Endometrial microvascular endothelial cells (primary cell): ENCODE measurements around a stretch of chr21.

DNA sequence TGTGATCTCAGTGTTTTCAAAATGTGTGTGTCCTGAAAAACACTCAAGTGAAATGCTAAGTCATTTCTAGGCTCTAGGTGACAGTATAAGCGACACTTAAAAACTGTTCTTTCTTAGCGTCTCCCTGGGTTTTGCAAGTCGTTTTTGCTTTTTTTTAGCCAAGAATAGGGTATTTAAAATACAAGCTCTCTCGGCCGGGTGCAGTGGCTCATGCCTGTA, 5394.2 kb upstream of the TPTE start:
- RAMPAGE, long total RNA = no peak

GRCh38 chr21:5154378-5155218, 5366.8 kb upstream of the TPTE start:
- RAMPAGE, long total RNA = no peak

GRCh38 chr21:7613652-7614016, 2907.7 kb upstream of the TPTE start:
- RAMPAGE, long total RNA = no peak

DNA sequence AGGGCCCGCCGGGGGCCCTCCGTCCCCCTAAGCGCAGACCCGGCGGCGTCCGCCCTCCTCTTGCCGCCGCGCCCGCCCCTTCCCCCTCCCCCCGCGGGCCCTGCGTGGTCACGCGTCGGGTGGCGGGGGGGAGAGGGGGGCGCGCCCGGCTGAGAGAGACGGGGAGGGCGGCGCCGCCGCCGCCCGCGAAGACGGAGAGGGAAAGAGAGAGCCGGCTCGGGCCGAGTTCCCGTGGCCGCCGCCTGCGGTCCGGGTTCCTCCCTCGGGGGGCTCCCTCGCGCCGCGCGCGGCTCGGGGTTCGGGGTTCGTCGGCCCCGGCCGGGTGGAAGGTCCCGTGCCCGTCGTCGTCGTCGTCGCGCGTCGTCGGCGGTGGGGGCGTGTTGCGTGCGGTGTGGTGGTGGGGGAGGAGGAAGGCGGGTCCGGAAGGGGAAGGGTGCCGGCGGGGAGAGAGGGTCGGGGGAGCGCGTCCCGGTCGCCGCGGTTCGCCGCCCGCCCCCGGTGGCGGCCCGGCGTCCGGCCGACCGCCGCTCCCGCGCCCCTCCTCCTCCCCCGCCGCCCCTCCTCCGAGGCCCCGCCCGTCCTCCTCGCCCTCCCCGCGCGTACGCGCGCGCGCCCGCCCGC, 2308.5 kb upstream of the TPTE start:
- RAMPAGE, long total RNA = no peak

- RAMPAGE, long total RNA = no peak
Observed at GRCh38 chr21:14166428-14167312, 44.1 kb downstream of the LIPI start.

GRCh38 chr21:14480631-14480903, 65.5 kb downstream of the SAMSN1 start:
- RAMPAGE, long total RNA = no peak

DNA sequence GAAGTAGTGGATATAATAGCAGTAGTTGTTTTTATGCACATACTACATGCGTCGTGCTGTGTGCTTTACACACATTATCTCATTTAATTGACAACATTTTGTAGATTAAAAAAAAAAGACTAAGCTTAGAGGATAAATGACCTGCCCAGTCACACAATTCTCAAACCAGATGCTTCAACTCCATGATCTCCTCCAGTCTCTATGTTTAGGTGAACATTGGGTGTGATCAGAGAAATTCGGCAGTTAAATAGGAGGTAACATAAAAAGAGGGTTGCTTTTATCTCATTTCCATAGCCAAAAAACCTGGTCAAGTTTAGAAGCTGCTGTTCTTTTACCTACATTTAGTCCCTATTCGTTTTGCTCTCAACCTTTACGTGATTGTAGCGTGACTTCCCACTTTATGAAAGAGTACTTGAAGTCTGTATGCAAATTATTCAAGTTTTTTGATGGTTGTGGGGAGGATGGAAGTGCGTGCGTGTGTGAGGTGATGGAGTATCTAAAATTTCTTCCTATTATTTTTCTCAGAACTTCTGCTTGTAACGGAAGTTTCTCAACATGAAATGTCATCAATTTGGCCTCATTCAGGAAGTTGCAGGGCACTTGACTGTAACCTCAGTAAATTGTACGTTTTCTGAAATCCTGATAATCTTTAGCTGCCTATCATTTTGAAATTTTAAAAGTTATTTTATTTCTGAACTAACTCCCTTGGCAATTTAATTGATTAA, 64.1 kb downstream of the SAMSN1 start:
- RAMPAGE, long total RNA = no peak

DNA sequence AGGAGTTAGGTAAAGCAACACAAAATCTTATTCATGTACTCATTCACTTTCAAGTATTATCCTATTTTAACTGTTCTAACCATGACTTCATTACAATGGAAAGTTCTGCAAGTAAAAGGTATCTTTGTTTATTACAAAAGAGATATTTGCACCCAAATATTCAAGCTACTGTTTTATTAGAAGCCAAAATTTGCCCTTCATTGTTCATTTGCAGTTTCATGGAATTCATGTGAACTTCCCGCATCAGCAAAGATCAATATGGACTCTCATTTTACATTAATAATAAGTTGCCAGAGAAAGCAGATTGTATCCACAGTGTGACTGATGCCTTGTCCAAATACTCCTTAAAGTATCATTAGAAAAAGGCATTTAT, 60.0 kb downstream of the SAMSN1 start:
- RAMPAGE, long total RNA = no peak

DNA sequence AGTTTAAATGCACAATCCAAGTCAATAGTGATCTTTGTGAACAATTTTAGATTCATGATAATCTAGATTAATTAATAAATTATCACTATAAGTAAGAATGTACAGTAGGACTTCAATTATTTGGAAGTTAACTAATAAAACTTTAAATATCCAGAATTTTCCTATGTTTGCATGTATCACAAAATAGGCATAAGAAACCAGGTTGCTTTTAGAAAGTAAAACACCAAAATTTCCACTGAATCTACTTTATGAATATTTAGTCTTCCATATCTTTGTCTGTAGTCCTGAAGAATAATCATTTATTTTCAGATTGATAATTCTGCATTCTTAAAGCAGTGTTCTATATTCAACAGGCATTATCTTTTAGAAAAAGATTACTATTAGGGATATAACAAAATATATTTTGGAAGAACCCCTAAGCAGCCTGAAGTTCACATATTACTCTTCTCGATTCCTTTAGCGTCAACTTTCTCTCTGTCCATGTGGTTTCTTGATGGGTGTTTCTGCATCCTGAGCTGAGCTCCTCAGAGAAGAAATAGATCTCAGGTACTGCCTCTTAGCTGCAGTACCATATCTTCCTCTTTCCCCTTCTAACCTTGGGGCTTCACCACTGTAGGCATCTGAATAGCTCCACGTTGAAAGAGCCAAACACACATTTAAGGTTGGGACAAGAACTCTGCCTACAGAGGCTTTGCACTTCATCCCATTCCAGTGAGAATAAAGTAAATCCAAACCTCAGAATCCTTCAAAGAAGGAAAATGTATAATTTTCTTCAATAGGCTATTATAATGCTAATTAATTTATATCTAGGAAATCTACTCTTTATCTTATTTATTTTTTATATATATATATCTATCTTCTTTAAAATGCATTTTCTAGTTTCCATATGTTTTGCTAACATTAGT, 59.4 kb downstream of the SAMSN1 start:
- RAMPAGE, long total RNA = no peak

GRCh38 chr21:15054156-15055118, 10.4 kb downstream of the NRIP1 start:
- RAMPAGE, long total RNA = no peak

DNA sequence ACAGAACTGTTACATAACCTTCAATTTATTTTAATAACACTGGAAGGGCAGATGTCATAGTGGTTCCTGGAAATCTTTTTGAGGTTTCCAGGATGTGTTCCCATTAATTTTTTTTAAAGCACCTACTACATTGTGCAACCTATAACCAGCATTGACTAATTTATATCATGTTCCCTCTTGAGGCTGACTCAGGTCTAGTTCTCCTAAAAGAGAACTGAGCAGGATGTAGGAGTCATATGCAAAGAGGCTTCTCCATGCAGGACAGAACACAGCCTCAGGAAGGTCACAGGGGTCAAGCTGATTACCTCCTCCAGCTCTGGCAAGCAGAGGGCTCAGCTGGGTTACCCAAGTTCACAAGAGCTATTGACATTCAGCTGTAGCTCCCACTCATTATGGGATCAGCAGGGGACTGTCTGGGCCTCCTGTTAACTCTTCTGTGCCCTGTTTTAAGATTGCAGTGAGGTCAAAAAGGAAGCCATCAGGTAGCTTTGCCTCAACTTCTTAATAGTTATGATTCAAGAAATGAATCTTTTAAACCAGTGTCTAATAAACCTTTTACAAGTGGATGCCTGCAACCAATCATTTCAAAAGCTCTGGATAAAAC, 157.2 kb upstream of the NRIP1 start:
- RAMPAGE, long total RNA = no peak

- RAMPAGE, long total RNA = no peak
Observed at GRCh38 chr21:15290433-15291176, 225.8 kb upstream of the NRIP1 start.

GRCh38 chr21:15706595-15707089, 23.1 kb upstream of the USP25 start:
- RAMPAGE, long total RNA = no peak

GRCh38 chr21:15767426-15768155, 37.8 kb downstream of the USP25 start:
- RAMPAGE, long total RNA = no peak

DNA sequence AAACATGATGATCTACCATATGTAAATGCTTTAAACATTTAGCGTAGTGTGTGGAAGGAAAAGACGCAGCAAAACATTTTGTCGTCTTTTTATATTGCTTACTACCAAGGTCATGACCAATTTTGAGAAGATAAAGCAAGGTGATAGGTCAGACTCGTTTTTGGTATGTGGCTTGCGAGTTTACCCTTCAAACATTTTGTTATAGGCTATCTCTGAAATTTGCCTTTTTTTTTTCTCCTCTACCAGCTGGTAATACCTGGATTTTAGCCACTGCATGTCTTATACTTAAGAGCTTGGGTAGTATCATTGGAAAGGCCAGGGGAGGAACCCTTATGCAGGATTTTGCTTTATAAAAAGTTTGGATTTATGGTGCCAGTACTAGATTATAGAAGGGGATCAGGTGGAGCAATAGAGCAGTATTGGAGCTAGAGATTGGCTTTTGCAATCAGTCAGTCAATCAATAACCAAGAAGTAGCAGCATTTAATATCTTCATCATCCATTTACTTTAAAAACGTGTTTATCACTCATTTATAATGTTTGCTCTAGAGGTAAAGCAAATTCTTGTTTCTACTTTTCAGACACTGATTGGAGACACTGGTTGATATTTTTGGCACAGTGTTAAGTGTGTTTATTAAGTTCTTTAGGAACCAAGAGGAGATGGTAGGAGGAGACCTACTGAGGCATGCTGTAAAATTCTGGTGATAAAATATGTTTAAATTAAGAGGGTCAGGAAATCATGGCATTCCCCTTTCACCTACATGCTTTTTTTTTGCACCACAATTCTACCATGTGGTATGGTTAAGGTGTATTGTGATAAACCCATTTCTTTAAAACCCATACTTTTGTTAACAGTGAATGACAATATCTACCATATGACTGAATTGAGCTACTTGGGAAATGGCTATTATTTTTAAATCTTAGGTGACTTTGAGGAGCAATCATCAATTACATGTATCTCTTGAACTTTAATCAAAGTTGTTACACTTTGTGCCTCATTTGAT, 58.5 kb downstream of the USP25 start:
- RAMPAGE, long total RNA = no peak

DNA sequence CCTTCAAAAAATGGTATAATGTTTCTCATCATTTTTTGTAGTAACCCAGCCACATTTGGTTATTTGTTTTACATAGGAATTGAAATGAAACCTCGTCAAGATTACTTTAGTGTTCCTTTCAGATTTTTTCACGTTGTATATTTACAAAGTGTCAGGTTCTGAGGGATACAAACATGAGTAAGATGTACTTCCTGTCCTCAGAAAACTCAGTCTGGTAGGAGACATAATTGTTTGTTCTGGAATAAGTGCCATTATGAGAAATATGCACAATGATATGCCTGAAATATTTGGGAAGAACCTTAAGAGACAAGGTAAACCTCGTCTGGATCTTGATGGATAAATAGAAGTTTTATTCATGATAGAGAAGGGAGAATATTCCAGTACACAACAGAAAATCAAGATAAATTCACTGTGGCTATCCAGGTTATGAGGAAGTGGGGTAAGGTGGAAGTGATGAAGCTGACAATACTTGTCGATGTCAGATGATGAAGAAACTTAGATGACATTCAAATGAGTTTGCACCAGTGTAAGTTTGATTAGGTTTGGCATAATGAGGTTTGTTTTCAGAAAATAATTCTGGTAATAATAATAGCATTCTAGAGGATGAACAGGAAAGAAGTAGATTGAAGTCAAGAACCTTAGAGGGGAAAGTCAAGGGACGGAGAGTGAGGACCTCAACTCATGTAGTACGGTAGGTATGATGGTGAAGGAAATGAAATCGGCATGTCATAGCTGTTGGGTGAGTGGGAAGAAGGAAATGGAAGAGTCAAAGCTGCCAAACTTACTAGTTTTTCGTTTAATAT, 145.7 kb downstream of the USP25 start:
- RAMPAGE, long total RNA = no peak

- RAMPAGE, long total RNA = no peak
Observed at GRCh38 chr21:16084790-16085440, 355.1 kb downstream of the USP25 start.

GRCh38 chr21:16180723-16181644, 451.2 kb downstream of the USP25 start:
- RAMPAGE, long total RNA = no peak

GRCh38 chr21:16194814-16195324, 465.1 kb downstream of the USP25 start:
- RAMPAGE, long total RNA = no peak

GRCh38 chr21:16579742-16579941, 849.9 kb downstream of the USP25 start:
- RAMPAGE, long total RNA = no peak